HTERT-HM (cell line): ENCODE results near the genes LDB1 and MFSD13A.

GRCh38 chr10:100372948-100373409 lies 25.9 kb downstream of the SCD start:
- RRBS: 2% methylated on average over 5 of the region's 21 CpGs

- RRBS: no CpG with 5 or more reads among the region's 20 CpGs
These were observed 91.0 kb upstream of the PAX2 start for GRCh38 chr10:100654455-100654804.

- RRBS: 4% methylated on average over 20 of the region's 80 CpGs
These were observed 90.2 kb upstream of the PAX2 start for GRCh38 chr10:100654805-100655883.

- RRBS: 8% methylated on average over 26 of the region's 33 CpGs
These were observed 11.9 kb downstream of the PDZD7 start for GRCh38 chr10:101018928-101019439.

- RRBS: no CpG with 5 or more reads among the region's 6 CpGs
These were observed 2.2 kb downstream of the PDZD7 start for GRCh38 chr10:101028594-101029270.

DNA sequence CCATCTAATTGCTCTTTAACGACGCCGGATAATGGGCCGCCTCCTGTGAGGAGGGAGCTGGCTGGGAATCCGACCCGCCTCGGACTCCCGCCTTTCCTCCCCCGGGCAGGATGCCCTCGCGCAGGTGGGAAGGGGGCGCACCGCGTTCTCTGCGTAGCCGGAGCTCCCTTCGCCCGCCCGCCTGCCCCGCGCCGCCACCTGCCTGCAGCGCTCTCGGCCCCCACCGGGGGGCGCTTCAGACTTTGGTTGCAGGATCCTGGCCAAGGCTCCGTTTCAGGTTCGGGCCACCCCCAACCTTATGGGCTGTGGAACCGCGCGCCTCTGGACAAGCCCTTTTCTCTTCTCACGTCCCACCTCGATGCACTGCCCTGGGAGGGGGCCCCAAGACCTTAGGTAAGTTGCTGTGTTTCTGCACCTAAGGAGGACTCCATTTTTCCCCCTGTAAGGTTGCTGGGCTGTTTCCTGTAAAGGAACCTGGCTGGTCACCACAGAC lies 11.5 kb upstream of the KAZALD1 start:
- RRBS: 2% methylated on average over 23 of the region's 33 CpGs

- RRBS: no CpG with 5 or more reads among the region's 5 CpGs
These were observed 286 bp downstream of the KAZALD1 start for GRCh38 chr10:101062172-101062378.

DNA sequence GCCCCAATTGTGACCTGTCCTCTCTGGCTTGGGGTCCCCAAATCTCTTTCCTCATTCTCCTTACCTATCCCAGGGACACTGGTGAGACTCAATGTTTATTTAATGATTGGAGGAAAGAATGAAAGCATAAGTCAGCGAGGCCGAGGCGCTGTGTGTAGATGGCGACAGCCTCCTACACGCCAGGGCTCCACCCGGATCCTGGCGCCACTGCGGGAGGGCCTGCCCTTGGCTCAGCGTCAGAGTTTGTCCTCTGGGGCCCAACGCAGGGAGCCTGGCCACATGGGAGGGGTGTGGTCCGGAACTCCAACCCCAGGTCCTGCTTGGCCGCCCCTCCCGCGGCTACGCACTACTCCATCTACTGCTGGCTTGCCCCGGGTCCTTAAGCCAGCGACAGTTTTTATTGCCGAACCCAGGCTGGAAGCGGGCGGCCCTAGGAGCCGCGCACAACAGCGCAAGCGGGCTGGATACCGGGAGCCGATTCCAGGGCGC lies 4.3 kb downstream of the KAZALD1 start:
- RRBS: 1% methylated on average over 16 of the region's 27 CpGs

GRCh38 chr10:101134833-101135525 lies 3.9 kb downstream of the TLX1 start:
- RRBS: 4% methylated on average over 12 of the region's 48 CpGs

GRCh38 chr10:101575751-101576355 lies 12.2 kb downstream of the POLL start:
- RRBS: no CpG with 5 or more reads among the region's 5 CpGs

DNA sequence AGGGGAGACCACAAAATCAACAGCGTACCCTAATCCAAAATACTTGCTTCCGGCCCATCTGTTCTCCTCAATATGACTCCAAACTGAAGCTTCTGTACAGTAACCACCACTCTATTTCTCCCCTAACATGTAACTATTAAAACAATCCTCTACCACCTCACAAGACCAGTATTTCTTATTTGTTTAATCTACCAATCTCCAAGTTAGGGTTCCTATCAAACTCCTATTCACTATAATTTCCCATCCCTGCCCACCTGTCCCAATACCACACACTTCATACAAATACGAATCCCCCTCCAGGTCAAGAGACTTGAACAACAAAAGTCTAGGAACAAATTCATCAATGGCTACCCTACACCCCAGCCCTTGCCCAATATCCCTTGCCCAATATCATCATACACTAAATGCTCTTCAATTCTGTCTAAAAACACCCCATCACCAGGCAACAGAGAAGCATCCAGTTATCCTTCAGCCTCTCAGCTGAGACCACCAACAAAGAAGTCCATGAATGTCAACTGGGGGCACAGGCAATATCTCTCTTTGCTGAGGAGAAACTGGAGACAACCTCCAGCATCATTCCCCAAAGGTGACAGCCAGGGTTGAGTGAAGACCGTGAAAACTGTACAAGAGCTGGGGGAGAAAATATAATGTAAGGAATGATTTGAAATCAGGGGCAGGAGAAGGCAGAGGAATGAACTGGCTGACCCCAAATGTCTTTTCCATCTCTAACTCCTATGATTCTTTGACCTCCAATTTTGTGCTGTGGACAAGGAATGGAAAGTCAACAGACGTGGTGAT lies 7.4 kb downstream of the FBXW4 start:
- RRBS: no CpG with 5 or more reads among the region's 5 CpGs

DNA sequence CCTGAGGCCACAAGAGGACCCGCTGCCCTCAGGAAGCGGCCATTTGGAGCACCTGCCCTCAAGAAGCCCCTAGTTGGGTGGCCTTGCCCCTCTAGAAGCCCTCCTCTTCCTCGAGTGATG lies 262 bp upstream of the FBXW4 start:
- RRBS: no CpG with 5 or more reads among the region's 3 CpGs

DNA sequence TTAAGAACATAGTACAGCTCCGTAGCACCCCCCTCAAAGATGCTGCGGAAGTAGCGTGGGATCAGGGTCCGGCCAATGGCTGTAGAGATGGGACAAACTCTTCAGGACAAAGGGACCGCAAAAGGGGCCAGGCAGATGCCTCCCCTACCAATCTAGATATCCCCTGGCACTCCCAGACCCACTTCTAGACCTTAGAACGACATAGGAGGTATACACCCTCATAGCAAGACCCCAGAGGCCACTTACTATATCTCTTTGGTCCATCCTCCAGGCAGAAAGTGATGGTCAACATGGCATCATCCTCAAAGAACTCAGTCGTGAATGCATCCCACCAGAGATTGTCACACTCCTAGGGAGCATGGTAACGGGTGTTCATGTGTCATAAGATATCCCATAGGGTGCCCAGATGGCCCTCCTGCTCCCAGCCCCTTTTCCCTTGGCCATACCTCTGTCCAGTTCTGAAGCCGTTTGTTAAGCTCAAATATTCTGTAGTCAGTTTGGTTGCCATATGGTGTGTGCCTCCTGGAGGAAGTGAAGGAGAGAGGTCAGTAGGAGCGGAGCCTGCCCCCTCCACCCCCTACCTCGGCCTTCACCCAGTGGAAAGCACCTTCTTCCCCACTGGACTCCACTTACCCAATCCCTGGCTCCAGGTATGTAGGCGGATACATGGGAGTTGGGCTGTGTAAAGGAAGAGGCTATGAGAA lies 9.4 kb downstream of the LDB1 start:
- RRBS: no CpG with 5 or more reads among the region's 12 CpGs

DNA sequence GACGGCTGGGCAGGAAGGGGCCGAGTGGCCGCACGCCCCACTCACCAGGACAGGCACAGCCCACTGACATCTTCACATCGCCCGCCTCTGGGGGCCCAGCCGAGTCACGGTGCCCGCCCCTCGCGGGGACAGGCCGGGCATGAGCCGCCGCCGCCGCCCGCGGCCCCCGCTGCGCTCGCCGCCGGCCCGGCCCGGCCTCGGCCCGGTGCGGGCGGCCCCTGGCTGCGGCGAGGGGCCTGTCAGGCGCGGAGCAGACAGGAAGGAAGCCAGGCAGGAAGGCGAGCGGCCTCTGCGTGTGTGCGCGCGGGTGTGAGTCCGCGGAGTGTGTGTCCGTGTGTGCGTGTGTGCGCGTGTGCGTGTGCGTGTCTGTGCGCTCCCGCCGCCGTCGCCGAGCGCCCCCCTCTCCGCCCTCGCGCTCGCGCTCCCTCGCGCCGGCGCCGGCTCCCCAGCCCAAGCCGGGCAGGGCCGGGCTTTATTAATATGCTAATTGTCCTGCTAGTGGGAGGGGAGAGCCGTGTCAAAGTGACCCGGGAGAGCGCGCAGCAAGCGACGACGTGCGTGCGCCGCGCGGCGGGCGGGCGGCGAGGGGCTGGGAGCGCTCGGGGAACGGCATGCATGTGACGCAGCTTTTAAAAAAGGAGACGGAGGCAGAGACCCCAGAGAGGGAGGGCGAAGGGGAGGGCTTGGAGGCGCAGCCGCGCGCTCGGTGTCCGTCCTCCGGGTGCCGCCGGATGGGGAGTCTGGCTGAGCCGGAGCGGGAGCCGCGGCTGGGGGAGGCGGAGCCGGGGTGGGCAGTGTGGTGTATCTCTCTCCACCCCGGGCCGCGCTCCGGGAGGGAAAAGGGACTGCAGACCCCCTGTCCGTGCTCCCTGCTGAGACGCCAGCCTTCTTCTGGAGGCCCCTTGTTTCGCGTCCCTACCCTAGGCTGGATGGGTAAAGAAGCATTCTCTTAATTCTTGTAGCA lies at the start of gene LDB1:
LDB1 (minus strand) TSS at position 328 of the 964 bp plus-strand sequence.
- RRBS: 2% methylated on average over 10 of the region's 111 CpGs

GRCh38 chr10:102161303-102161987 lies 9.3 kb downstream of the NOLC1 start:
- RRBS: no CpG with 5 or more reads among the region's 8 CpGs

- RRBS: 0% methylated on average over 4 of the region's 53 CpGs
These were observed 9.9 kb downstream of the PSD start for GRCh38 chr10:102408684-102409152.

- RRBS: no CpG with 5 or more reads among the region's 4 CpGs
These were observed 773 bp downstream of the CUEDC2 start for GRCh38 chr10:102431510-102432092.

DNA sequence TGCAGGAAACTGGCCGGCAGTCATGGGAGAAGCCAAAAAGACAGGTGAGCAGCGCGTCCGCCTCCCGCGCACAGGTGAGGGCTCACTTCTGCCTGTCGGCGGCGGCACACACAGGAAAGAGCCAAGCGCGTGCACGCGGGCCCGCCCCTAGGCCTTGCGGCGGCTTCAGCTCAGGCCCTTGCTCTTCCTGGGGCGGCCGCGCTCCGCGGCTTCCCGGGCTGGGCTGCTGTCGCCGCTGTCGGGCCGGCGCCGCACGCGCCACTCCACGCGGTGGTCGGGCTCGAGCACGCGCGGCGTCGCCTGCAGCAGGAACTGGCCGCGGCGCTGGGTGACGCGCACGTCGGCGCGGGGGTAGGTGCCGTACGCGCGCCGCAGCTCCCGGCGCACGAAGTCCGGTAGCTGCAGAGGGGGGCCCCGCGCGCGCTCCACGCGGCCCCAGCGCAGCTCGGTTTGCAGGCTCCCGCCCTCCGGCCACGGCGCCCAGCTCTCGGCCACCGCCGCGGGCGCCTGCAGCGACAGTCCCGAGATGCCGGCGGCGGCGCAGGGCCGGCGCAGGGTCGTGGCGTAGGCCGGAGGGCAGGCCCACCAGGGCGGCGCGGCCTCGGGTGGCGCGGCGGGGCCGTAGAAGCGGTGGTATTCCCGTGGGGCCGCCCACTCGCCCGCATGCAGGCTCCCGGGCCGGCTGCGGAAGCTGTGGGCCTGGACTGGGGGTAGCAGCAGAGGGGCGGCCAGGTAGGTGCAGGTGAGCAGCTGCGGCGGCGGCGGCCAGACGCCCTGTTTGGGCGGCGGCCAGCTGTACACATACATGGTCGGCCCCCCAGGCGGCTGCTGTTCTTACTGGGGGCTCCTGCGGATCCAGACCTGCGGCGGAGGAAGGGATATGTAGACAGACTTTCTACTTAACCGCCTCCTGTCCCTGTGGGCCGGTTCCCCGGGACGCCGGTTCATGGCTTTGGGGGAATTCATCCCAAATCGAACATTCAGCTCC lies 762 bp downstream of the C10orf95 start:
- RRBS: 1% methylated on average over 29 of the region's 120 CpGs

DNA sequence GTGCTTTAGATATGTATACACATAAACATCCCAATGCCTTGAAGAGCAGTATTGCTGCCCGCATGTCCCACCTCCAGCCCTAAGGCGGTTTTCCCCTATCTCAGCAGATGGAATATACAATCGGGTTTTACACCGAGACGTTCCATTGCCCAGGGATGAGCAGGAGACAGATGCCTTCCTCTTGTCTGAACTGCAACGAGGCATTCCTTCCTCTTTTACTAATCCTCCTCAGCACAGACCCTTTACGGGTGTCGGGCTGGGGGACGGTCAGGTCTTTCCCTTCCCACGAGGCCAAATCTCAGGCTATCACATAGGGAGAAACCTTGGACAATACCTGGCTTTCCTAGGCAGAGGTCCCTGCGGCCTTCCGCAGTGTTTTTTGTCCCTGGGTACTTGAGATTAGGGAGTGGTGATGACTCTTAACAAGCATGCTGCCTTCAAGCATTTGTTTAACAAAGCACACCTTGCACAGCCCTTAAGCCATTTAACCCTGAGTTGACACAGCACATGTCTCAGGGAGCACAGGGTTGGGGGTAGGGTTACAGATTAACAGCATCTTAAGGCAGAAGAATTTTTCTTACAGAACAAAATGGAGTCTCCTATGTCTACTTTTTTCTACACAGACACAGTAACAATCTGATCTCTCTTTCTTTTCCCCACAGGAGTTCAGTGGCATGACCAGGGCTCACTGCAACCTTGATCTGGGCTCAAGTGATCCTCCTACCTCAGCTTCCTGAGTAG lies 3.5 kb upstream of the C10orf95 start:
- RRBS: no CpG with 5 or more reads among the region's 12 CpGs

- RRBS: 2% methylated on average over 11 of the region's 55 CpGs
These were observed at the start of gene MFSD13A for GRCh38 chr10:102460483-102461632. Gene MFSD13A, plus strand, starts transcription at chr10:102461395.